ENCODE data around the gene SYNGR1.

DNA sequence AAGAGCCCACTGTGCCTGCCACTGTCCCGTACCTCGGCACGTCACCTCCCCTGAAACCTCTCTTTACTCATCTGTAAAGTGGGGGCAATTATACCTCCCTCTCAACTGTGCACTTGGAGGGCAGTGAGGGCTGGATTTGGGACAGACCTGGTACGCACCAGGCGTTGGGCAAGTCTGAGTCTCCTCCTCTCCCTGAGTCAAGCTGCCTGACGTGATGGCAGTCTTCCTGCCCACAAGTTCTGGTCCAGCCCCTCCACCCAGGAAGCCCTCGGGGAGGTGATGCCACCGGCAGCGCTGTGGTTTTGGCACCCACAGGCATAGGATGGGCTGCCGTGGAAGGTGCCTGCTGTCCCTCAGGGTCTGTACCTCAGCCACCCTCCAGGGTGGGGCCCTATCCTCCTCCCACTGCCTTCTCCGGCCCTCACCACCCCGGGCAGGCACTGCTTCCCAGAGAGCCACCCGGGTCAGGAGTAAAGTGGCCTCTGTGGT is 6.6 kb upstream of the APOBEC3H start:
- PRO-cap, 3 experiments: no peak in any of the 3 experiments
- RAMPAGE, long total RNA, 2 experiments: no peak in any of the 2 experiments
- RRBS: no CpG with 5 or more reads among the region's 13 CpGs

DNA sequence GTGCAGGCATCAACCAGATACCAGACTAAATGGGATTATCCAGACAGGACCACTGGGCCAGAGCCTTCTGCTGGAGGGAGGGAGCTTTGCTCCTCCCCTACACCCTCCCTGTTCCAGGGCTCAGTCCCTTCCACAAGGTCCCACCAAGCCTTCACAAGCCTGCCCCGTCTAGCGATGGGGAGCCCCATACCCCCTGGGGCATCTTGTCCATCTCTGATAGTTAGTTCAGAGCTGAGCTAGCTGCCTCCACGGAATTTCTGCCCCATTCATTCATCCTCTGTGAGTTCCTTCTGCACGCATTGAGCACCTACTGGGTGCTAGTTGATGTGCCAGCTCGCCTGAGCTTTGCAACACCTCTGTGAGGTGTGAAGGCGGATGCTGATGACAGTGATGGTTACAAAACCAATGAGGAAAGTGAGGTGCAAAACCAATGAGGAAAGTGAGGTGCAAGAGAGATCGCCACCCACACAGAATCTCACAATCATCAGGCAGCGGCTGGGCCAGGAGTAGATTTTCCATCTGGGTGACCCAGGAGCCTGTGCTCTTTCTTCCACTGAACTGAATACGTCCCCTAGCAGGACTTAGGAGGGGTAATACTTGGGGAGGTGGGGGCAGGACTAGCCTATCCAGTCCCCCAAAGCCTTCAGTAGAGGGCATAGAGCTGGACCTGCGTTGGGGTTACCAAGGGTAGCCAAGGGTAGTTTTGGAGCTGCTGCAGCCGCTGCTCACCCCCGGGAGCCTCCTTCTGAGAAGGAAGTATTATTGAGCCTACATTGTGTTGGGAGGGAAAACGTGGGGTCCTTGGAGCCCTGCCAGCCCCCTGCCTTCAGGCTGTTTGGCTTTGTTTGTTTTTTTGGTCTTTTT is 21.5 kb upstream of the CBX7 start:
- PRO-cap, 3 experiments: no peak in any of the 3 experiments
- RAMPAGE, long total RNA, 2 experiments: no peak in any of the 2 experiments
- RRBS: no CpG with 5 or more reads among the region's 13 CpGs

GRCh38 chr22:39185811-39186133 is 33.3 kb upstream of the CBX7 start:
- PRO-cap, 3 experiments: no peak in any of the 3 experiments
- RAMPAGE, long total RNA, 2 experiments: no peak in any of the 2 experiments
- RRBS: no CpG with 5 or more reads among the region's 5 CpGs

GRCh38 chr22:39236318-39237177 is 8.2 kb downstream of the PDGFB start:
- PRO-cap, 3 experiments: no peak in any of the 3 experiments
- RAMPAGE, long total RNA, 2 experiments: no peak in any of the 2 experiments
- RRBS: no CpG with 5 or more reads among the region's 34 CpGs

- PRO-cap, 3 experiments: no peak in any of the 3 experiments
- RAMPAGE, long total RNA, 2 experiments: no peak in any of the 2 experiments
- RRBS: 92% methylated on average over 4 of the region's 17 CpGs
These were observed 7.3 kb upstream of the PDGFB start for GRCh38 chr22:39252035-39252611.

DNA sequence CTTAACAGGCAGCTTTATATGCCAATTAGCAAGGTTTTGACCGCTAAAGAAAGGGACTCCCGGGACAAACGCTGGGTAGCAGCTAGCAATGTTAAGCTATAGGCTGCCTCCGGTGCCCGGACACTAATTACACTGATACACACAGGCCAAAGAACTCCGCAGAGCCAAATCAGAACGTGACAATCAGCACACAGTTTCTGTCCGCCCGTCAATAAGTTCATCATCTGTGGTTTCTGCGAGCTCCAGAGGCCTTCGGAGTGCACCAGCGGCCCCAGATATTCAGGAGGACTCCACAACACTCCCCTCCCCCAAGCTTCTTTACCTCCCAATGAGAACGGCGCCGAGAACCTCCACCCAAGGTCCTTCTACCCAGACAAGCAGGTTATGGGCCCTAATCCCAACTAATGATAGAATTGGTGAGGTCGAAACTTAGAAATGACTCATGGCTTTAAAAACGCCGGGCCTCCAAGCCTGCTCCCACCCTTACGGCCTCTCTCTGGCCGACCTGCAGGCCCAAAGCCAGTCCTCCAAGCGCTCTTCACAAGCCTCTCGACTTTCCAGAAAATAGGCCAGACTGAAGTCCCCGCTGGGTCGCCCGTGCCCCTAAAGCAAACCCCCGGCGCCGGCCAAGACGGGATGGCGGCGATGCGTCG is 412 bp downstream of the RPL3 start:
- PRO-cap, 3 experiments: peak in 2 of 3 experiments; most common plus-strand start position 161 of the sequence (in 2); most common minus-strand start position 134 of the sequence (in 1)
- RAMPAGE, long total RNA, 2 experiments: no peak in any of the 2 experiments
- RRBS: 2% methylated on average over 8 of the region's 33 CpGs

DNA sequence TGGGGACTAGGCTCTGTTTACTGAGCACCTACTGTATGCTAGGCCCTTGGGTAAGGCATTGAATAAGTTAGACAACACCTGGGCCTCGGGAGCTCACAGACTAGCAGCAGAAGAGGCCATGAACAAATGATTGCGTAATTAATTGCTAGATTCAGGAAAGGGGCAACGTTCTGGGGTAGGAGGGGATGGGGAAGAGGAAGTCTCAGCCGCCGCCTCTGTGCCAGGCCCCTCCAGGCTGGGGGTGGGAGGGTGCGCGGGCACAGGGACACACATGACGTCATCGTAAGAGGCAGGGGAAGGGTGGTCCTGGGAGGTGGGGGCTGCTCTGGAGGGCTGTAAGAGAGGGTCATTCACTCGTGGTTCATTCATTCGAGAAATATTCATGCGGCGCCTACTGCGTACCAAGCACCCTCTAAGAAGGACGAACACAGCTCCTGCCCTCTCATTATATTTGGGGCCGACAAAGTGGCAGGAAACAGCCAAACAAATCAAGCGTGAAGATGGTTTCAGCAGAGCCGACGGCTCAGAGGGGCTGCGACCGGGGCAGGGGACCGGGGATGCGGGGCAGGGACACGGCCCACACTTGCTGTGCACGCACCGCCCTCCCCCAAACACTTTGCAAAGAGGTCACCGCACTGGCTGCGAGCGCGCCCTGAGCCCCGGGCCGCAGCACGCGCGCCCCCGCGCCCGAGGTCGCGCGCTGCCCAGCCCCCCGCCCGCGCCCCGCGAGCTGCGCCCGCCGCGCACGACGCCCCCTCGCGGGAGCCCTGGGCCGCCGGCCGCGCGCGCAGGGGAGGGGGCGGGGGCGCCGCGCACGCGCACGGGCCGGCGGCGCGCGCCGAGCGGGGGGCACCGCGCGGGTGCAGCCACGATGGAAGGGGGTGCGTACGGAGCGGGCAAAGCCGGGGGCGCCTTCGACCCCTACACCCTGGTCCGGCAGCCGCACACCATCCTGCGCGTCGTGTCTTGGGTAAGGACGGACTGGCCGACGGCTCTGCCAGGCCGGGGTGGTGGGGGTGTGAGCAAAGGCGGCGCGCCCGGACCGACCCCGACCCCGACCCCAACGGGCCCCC is at the start of gene SYNGR1:
TSS of gene SYNGR1 (plus strand) at position 852 of the 1,073 bp plus-strand sequence.
- PRO-cap, 3 experiments: peak in 3 of 3 experiments; most common plus-strand start position 821 of the sequence (in 3); most common minus-strand start position 769 of the sequence (in 2)
- RAMPAGE, long total RNA, 2 experiments: start-site peak on the plus strand in 1 of 2 experiments, centred at position 852 of the sequence, 155 reads per replicate
- RRBS: 1% methylated on average over 50 of the region's 101 CpGs

GRCh38 chr22:39414204-39414921 is 14.8 kb downstream of the TAB1 start:
- PRO-cap, 3 experiments: no peak in any of the 3 experiments
- RAMPAGE, long total RNA, 2 experiments: no peak in any of the 2 experiments
- RRBS: no CpG with 5 or more reads among the region's 11 CpGs

DNA sequence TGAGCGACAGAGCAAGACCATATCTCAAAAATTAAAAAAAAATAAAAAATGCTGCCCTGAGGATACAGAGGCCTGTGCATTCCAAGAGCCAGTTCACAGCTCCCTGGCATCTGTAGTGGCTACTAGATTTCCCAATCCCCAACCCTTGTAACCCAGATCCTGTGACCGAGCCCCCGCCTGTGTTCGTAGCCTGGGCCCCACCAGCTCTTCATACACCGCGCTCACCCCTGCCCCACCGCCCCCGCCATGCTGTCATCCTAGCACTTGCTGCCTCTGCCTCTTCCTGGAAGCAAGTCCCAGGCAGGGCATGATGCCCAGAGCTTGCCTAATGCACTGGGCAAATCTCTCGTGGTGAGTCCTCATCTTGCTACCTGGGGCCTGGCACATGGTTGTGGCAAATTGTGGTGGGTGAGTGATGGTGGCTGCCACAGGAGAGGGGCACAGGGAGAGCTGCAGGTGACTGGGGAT is 7.1 kb downstream of the MGAT3 start:
- PRO-cap, 3 experiments: no peak in any of the 3 experiments
- RAMPAGE, long total RNA, 2 experiments: no peak in any of the 2 experiments
- RRBS: no CpG with 5 or more reads among the region's 9 CpGs

- PRO-cap, 3 experiments: peak in 2 of 3 experiments; most common minus-strand start chr22:39486967 (in 1)
- RAMPAGE, long total RNA, 2 experiments: no peak in any of the 2 experiments
- RRBS: no CpG with 5 or more reads among the region's 8 CpGs
These were observed 15.4 kb upstream of the MIEF1 start for GRCh38 chr22:39486749-39487100.

DNA sequence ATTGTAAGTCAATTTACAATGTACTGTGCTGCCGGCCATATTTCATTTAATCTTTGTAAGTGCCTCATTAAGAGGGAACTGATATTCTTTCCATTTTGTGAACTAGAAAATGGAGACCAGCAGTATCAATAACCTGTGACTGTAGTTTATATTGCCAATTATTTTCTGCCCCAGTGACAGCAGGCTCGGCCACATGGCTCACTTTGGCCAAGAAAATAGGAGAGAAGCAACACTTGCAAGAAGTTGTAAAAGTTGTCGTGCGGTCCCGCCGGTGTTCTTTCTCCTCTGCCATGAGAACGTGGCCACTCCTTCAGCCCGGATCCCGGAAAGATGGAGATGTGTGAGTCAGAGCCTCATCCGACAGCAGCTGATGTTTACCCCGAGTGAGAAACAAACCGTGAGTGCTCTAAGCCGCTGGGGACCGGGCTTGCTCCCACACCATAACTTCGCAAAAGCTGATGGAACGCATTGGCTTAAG is 156.9 kb downstream of the CACNA1I start:
- PRO-cap, 3 experiments: no peak in any of the 3 experiments
- RAMPAGE, long total RNA, 2 experiments: no peak in any of the 2 experiments
- RRBS: 61% methylated on average over 4 of the region's 16 CpGs

GRCh38 chr22:39911222-39911595 is 10.3 kb downstream of the GRAP2 start:
- PRO-cap, 3 experiments: no peak in any of the 3 experiments
- RAMPAGE, long total RNA, 2 experiments: no peak in any of the 2 experiments
- RRBS: no CpG with 5 or more reads among the region's 4 CpGs

DNA sequence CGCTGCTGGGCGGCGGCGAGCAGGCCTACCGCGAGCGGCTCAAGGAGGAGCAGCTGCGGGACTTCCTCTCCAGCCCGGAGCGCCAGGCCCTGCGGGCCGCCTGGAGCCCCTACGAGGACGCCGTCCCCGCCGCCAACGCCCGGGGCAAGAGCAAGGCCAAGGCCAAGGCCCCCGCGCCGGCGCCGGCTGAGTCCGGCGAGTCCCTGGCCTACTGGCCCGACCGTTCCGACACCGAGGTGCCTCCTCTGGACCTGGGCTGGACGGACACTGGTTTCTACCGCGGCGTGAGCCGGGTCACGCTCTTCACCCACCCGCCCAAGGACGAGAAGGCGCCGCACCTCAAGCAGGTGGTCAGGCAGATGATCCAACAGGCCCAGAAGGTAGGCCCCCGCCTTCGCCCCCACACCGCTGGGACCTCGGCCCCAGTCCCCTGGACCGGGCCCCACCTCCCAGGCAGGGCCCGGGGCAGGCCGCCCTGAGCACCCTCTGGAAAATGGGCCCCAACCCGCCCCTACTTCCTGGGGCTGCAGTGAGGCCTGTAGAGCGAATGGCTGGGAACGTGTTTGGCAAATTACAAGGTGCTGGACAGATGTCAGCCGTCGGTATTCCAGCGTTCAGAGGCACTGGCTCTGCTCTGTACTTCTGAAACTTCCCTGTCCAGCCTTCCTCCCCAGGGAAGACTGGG is 540 bp downstream of the FAM83F start:
- PRO-cap, 3 experiments: peak in 3 of 3 experiments; most common plus-strand start position 120 of the sequence (in 1); most common minus-strand start position 488 of the sequence (in 2)
- RAMPAGE, long total RNA, 2 experiments: no peak in any of the 2 experiments
- RRBS: 5% methylated on average over 23 of the region's 53 CpGs

DNA sequence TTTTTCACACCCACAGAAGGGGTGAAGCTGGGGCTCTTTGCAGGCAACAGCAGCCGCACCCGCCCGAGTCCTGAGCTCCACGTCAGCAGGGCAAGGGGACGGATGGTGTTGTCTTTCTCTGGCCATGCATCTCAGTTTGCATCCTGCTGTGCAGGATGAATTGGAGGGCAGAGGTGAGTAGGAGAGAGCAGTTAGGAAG is 14.4 kb downstream of the FAM83F start:
- PRO-cap, 3 experiments: no peak in any of the 3 experiments
- RAMPAGE, long total RNA, 2 experiments: no peak in any of the 2 experiments
- RRBS: no CpG with 5 or more reads among the region's 5 CpGs

DNA sequence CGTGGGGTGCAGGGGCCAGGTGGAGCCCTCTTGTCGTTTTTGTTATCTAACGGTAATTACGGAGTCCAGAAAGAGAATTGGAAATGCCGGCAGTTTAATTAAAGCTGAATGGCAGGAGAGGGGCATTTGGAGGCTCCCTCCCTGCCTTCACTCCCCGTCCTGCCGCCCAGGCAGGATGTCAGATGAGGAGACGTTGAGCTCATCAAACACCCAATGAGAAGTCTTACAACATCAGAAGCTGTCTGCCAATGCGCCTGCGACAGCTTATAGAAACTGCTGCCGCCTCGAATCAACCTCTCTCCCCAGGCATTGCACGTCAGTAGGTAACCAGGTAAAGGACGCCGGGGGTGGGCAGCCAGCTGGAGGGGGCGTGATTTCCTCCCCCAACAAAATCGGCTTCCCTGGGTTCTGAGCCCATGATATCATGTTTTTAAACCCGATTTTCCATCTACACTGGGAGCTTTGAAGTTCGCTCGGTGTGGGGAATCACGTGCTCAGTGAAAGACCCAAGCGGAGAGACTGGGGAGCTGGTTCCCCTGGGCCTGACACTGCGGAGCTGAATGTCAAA is 15.1 kb downstream of the FAM83F start:
- PRO-cap, 3 experiments: no peak in any of the 3 experiments
- RAMPAGE, long total RNA, 2 experiments: no peak in any of the 2 experiments
- RRBS: no CpG with 5 or more reads among the region's 23 CpGs

DNA sequence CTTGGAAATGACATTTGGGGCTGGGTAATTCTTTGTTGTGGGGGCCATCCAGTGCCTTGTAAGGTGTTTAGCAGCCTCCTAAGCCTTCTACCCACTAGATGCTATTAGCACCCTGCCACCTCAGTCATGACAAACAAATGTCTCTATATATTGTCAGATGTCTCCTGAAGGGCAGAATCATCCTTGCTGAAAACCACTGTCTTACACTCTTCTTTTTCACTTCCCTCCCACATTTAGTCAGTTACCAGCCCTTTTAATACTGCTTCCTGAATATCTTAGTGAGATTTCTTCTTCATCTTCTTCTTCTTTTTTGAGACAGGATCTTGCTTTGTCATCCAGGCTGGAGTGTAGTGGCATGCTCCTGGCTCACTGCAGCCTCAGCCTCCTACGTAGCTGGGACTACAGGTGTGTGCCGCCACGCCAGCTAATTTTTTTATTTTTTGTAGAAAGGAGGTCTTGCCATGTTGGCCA is 33.1 kb downstream of the TNRC6B start:
- PRO-cap, 3 experiments: no peak in any of the 3 experiments
- RAMPAGE, long total RNA, 2 experiments: no peak in any of the 2 experiments
- RRBS: no CpG with 5 or more reads among the region's 3 CpGs

- PRO-cap, 3 experiments: no peak in any of the 3 experiments
- RAMPAGE, long total RNA, 2 experiments: no peak in any of the 2 experiments
- RRBS: no CpG with 5 or more reads among the region's 18 CpGs
These were observed 56.2 kb upstream of the ADSL start for GRCh38 chr22:40289892-40290626.

GRCh38 chr22:40323056-40323408 is 23.3 kb upstream of the ADSL start:
- PRO-cap, 3 experiments: no peak in any of the 3 experiments
- RAMPAGE, long total RNA, 2 experiments: no peak in any of the 2 experiments
- RRBS: no CpG with 5 or more reads among the region's 9 CpGs

GRCh38 chr22:40436816-40437162 is 66.4 kb downstream of the SGSM3 start:
- PRO-cap, 3 experiments: peak in 2 of 3 experiments; most common minus-strand start chr22:40436955 (in 2)
- RAMPAGE, long total RNA, 2 experiments: no peak in any of the 2 experiments
- RRBS: no CpG with 5 or more reads among the region's 3 CpGs

GRCh38 chr22:40498873-40499655 is 128.7 kb downstream of the SGSM3 start:
- PRO-cap, 3 experiments: peak in 3 of 3 experiments; most common plus-strand start chr22:40499402 (in 2); most common minus-strand start chr22:40499308 (in 3)
- RAMPAGE, long total RNA, 2 experiments: no peak in any of the 2 experiments
- RRBS: no CpG with 5 or more reads among the region's 4 CpGs

Measured in testis (tissue), 5 donors.